ENCODE measurements around a stretch of chr5.

- PRO-cap = no peak
Measured at GRCh38 chr5:6634932-6635407, 1.7 kb downstream of the SRD5A1 start.

GRCh38 chr5:6659444-6660240, 26.4 kb downstream of the SRD5A1 start:
- PRO-cap = no peak

GRCh38 chr5:6737431-6737885, 24.2 kb downstream of the TENT4A start:
- PRO-cap = no peak

DNA sequence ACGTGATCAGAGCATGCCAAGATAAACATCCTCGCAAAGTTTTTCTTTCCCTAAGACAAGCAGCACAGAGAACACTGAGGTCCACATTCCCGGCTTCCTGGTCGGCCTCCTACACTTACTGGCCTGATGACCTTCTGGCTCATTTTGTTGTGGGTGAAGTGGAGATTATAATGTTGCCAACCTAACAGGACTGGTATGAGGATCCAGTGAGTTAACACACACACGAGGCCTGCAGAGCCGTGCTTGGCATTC, 186.0 kb downstream of the TENT4A start:
- PRO-cap = no peak

GRCh38 chr5:7397024-7397590, 1.2 kb downstream of the ADCY2 start:
- PRO-cap = no peak

- PRO-cap = no peak
Measured at GRCh38 chr5:10354584-10354783, 989 bp downstream of the MARCHF6 start.

DNA sequence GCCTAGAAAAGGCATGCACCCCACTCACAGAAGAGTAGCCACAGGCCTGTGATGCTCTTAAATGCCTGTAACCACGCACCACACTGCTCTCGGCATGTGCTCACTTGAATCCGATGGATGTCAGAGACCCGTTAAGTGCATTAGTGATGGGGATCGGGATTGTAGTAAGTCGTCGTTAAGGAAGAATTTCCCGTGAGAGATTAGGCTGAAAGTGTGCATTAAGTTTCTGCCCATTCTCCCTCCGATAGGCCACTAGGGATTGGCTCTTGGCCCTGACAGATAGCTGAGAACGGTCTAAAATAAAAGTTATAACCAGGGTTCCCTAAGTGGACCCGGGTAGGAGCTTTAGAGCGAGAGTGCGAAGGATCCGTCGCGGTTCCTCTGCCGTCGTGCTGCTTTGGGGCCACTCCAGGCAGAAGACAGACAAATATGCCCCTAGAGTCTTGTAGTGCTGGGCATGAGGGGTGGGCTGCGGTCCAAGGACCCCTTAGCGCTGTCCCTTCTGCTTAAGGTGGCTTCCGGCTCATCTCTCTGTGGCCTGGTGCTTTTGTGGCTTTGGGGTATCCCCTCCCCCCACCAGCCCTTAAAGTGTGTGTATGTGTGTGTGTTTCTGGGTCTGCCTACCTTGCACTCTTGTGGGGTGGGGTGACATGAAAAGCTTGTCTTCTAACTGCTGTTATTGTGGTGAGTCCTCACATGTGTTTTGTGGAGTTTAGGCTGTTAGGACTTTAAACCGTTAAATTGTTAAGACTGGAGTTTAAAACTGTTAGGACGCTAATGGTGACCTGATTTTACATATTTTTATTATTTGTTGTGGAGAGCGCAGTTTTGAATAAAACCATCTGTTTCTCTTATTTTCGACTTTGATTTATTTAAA, 23.4 kb downstream of the MARCHF6 start:
- PRO-cap = no peak

GRCh38 chr5:10384117-10384980, 30.9 kb downstream of the MARCHF6 start:
- PRO-cap = no peak

- PRO-cap = no peak
Measured at GRCh38 chr5:10479131-10479899, 37.6 kb downstream of the ROPN1L start.

DNA sequence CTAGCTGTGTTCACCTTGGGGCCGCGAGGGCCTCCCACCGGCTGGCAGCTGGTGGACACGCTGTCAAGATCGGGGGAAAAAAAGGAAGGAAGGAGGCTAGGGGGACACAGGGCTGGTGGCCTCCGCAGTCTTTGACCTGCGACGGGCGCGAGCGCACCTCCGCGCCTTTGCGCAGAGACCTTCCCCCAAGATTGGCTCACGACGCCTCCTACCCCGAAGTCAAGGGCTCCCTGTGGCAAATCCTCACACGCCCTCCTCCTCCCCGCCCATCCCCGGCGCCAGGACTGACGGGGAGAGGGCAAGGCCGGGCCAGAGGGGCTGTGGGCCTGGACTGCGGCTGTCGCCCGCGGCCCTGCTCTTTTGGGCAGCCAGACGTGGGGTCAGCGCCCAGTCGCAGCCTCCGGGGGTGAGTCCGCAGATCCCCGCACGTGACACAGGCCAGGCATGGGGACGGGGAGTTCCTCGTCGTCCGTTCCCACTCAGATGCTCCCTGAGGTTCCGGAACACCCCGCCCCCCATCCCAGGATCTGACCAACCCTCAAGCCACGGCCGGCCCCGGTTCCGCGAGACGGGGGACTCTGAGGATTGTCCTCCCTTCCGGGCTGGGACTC, 721 bp upstream of the ANKRD33B start:
- PRO-cap = unidirectional peak, plus-strand start at position 312 of the sequence

GRCh38 chr5:10565657-10566328, 1.9 kb downstream of the ANKRD33B start:
- PRO-cap = no peak

DNA sequence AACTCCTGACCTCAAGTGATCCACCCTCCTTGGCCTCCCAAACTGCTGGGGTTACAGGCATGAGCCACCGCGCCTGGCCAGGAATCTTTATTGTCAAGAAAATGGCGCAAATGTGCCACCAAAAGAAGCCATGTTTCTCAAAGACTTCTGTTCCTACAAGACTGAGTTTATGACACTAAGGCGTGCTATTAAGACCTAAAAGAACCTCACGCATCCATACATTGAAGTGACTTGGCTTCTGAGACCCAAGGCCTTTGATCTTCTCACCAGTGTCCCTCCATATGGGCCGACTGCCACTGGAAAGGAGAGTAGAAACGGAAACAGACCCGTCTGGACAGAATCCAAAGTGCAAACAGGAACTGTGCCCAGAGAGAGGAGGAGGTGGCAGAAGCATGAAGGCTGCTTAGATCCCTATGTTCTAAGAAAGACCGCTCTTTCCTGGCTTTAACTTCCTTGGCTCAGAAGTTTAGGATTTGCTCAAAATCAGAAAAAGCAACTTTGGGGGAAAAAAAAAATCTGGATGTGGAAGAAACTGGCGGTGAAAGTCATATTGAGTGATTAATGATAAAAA, 973 bp downstream of the DAP start:
- PRO-cap = unidirectional peak, plus-strand start at position 368 of the sequence

GRCh38 chr5:11063714-11064022, 302.6 kb upstream of the DAP start:
- PRO-cap = no peak

- PRO-cap = no peak
Measured at GRCh38 chr5:11902118-11902825, 2.0 kb downstream of the CTNND2 start.

DNA sequence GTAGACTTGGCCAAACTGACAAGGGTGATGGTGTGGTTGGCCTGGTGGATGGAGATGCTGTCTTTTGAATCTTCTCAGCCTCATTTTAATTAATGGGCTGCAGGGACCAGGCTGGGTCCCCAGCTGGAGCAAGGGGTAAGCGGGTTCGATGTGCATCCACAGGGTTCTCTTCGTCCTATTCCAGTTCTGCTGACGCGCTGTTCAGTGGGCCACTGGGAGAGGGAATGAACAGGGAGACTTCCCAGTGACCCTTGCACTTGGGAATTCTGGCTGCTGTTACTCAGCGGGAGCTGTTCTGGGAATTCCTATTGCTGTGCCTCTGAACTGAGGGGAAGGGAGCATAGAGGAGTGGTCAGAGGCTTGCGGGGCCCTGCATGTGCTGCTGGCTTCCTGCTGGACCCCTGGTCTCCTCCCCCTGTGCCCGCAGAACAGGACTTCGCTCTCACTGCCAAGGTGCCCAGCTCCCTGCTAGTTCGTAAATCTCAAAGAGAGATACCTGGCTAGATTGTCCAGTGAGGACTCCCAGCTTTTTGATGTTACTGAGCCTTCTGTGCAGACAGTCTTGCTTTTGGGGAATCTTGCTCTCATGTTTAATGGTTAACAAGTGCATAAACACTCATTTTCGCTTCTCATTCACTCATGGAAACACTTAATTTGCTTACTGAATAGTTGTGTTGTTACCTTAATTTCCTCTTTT, 5.8 kb downstream of the TRIO start:
- PRO-cap = no peak

DNA sequence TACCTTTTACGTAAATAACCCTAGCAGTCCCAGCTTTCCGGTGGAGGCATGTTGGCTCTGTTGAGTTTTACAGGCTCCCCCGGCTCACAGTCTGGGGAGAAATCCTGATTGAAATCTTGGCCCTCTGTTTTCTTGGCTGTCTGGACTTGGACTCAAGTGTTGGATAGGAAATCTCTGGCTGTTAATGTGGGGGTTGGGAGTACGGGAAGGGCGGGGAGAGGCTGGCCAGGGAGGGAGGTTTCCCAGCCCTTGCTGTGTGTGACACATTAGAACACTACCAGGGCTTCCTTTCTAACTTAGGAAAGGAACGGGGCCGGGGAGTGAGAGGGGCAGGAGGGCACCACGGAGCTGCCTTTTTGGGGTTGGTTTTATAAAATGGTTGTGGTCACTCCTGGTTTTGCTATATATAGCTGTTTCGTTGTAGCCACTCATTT, 10.9 kb downstream of the TRIO start:
- PRO-cap = no peak

DNA sequence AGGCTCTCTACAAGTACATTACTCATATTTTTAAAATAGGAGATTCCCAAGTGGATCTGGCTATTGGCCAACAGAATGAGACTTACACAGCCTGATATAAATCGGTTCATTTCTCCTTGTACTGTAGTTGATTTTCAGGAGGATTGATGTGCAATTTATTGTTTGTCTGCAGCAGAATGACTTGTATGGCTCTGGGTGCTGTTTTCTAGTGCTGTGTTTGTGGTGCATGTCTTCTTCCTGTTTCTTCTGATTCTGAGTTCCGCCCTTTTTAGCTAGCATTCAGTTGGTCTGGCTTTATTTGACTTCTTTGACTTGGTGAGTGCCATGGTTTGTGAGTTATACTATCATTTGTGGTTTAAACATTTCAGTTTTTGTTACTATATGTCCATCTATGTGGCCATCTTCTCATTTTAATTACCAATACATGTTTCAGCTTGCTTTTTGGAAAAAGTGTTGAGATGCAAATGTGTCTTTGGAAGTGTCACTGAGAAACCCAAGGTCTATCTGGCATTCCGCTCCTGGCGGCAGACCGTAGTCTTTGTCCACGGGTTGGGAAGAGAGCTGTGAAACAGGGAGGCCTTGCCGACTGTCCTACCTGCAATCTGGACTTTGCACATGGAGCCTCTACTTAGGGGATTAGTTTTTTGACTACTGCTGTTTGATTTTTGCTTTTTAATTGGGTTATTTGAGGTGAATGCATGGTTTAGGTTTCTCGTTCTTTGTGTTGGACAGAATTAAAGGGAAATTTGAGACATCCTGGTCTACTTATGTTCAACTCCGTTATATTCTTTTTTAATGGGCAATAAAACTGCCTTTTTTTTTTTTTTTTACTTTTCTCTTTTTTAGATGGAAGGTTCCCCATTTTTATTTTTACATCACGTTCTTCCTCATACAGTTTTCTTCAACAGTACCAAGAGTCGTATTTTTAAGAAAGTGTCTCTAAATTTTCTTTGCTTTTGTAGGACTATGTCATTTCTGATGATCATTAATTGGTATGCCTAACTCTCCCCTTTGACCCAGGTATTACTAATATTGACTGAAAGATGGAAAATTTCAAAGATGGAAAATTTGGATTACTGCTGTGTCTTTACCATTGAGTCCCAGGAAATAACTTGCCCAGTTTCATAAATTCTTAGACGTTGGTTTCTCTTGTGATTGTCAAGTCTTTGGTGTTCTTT, 25.6 kb downstream of the TRIO start:
- PRO-cap = no peak

GRCh38 chr5:14200258-14200739, 57.2 kb downstream of the TRIO start:
- PRO-cap = no peak

- PRO-cap = no peak
Measured at GRCh38 chr5:14201449-14201872, 58.3 kb downstream of the TRIO start.

- PRO-cap = no peak
Measured at GRCh38 chr5:14202474-14202929, 59.4 kb downstream of the TRIO start.